Thyroid gland (tissue), 7 donors: ENCODE measurements around the genes NRDC, PRPF38A and NDC1.

- PRO-cap, 2 experiments, result no peak in any of the 2 experiments
- RAMPAGE, long total RNA, 5 experiments, result no peak in any of the 5 experiments
These were observed 4.8 kb downstream of the OSBPL9 start for GRCh38 chr1:51621644-51622198.

DNA sequence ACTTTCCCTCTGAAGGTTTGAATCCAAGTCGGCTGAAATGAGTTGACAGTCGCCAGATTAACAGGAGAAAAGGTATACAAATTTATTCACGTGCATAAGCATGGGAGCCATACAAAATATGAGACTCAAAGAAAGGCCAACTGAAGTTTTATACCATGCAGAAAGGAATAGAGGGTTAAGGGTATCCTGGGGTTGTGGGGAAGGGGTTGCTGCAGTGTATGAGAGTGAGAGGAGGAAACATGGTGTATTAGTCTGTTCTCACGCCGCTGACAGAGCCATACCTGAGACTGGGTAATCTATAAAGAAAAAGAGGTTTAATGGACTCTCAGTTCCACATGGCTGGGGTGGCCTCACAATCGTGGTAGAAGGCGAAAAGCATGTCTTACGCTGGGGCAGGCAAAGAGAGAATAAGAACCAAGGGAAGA is 17.6 kb downstream of the OSBPL9 start:
- PRO-cap, 2 experiments, result no peak in any of the 2 experiments
- RAMPAGE, long total RNA, 5 experiments, result no peak in any of the 5 experiments

DNA sequence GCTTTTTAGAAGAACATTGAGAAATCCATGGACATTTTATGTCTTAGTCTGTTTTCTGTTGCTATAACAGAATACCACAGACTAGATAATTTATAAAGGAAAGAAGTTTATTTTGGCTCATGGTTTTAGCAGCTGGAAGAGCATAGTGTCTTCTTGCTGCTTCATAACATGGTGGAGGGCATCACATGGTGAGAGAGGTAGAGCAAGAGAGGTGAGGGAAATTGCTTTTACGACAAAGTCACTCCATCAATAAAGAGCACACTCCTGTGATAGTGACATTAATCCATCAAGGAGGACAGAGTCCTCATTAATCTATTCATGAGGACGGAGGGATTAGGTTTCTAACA is 26.0 kb downstream of the OSBPL9 start:
- PRO-cap, 2 experiments, result peak in 1 of 2 experiments; most common plus-strand start position 120 of the sequence (in 1)
- RAMPAGE, long total RNA, 5 experiments, result no peak in any of the 5 experiments

DNA sequence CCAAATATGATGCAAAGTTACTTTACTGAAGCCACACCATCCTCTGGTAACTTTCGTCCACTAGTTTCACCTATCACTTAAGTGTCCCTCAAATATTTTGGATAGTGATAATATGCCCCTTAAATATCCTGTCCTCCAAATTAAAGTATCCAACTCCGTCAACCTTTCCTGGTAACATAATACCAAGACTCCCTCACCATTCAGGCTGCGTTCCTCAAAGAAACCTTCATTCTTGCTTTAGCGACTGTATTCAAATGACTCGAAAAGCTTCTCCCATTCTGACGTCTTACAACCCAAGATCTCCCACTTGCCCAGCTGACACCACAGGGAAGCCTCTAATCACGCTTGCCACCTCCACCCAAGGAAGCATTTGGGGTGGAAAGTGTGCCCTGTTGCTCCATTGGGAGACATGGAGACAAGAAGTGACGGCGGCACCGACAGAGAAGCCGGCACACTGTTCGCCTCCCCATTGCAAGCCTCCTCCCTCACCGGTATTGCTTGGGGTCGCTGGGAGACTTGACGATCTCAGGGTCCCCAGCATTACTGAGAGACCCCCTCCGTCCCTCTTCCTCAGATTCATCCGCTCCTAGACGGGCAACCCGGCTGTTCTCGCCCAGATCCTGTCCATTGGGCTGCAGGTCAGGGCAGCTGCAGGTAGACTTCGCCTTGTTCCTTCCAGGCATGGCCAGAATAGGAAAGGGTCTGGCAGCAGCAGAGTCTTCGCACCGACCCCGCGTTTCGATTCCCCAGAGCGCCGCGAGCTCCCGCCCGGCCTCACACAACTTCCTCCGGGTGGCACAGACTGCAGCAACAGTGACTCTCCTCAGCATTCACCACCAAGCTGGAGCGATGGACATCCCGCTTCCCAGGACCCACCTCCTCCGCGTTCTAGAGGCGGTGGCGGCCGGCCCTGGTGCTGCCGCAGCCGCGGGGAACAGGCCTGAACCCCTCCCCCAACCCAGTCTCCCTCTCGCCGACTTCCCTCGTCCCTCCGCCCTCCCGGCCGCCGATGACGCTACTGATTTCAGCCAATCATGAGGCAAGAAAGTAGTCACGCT is at the start of gene NRDC:
Gene NRDC (minus strand): TSS at position 942 of the 1,058 bp plus-strand sequence.
- PRO-cap, 2 experiments, result peak in 2 of 2 experiments; most common plus-strand start position 688 of the sequence (in 2); most common minus-strand start position 567 of the sequence (in 1)
- RAMPAGE, long total RNA, 5 experiments, result start-site peak on the minus strand in 5 of 5 experiments, centred at positions 765 to 953 of the sequence, 27 to 903 reads per replicate

GRCh38 chr1:52305836-52306342 is 60.1 kb downstream of the CC2D1B start:
- PRO-cap, 2 experiments, result peak in 2 of 2 experiments; most common plus-strand start chr1:52306082 (in 2)
- RAMPAGE, long total RNA, 5 experiments, result no peak in any of the 5 experiments

- PRO-cap, 2 experiments, result peak in 2 of 2 experiments; most common plus-strand start chr1:52368559 (in 2); most common minus-strand start chr1:52368509 (in 1)
- RAMPAGE, long total RNA, 5 experiments, result no peak in any of the 5 experiments
These were observed 2.3 kb upstream of the CC2D1B start for GRCh38 chr1:52368310-52368714.

GRCh38 chr1:52404270-52405385 is at the start of gene PRPF38A:
PRPF38A (plus strand) TSS chr1:52404602.
- PRO-cap, 2 experiments, result peak in 2 of 2 experiments; most common plus-strand start chr1:52404602 (in 2); most common minus-strand start chr1:52404466 (in 1)
- RAMPAGE, long total RNA, 5 experiments, result start-site peak on the plus strand in 3 of 5 experiments, at chr1:52404597-52404626 at its widest, 38 to 181 reads per replicate

- PRO-cap, 2 experiments, result no peak in any of the 2 experiments
- RAMPAGE, long total RNA, 5 experiments, result no peak in any of the 5 experiments
These were observed 1.3 kb downstream of the ZYG11B start for GRCh38 chr1:52727552-52727908.

- PRO-cap, 2 experiments, result no peak in any of the 2 experiments
- RAMPAGE, long total RNA, 5 experiments, result no peak in any of the 5 experiments
These were observed 4.4 kb downstream of the ECHDC2 start for GRCh38 chr1:52917011-52917649.

- PRO-cap, 2 experiments, result no peak in any of the 2 experiments
- RAMPAGE, long total RNA, 5 experiments, result no peak in any of the 5 experiments
These were observed 22.6 kb downstream of the PODN start for GRCh38 chr1:53084363-53085180.

DNA sequence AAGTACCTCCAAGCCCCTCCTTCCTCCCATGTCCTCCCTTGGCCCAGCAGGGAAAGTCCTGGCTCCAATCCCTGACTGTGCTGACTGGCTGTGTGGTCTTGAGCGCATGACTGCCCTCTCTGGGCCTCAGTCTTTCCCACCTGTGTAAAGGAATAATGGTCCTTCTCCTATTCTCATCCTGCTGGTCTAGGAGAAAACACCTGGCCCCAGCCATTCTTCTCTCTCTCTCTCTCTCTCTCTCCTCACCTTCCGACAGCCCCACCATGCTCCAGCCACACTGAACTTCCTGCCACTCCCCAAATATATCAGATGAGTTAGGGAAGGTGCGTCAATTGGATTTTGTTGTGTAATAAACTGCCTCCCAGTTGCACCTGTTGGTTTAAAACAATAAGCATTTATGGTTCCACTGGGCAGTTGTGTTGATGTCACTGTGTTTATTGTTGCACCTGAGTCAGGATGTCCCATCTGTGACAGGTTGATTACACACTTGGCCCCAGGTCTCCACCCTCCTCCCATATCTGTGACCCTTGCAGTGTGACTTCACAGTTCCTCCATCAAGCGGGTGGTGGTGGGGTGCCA is 22.3 kb upstream of the LRP8 start:
- PRO-cap, 2 experiments, result no peak in any of the 2 experiments
- RAMPAGE, long total RNA, 5 experiments, result no peak in any of the 5 experiments

DNA sequence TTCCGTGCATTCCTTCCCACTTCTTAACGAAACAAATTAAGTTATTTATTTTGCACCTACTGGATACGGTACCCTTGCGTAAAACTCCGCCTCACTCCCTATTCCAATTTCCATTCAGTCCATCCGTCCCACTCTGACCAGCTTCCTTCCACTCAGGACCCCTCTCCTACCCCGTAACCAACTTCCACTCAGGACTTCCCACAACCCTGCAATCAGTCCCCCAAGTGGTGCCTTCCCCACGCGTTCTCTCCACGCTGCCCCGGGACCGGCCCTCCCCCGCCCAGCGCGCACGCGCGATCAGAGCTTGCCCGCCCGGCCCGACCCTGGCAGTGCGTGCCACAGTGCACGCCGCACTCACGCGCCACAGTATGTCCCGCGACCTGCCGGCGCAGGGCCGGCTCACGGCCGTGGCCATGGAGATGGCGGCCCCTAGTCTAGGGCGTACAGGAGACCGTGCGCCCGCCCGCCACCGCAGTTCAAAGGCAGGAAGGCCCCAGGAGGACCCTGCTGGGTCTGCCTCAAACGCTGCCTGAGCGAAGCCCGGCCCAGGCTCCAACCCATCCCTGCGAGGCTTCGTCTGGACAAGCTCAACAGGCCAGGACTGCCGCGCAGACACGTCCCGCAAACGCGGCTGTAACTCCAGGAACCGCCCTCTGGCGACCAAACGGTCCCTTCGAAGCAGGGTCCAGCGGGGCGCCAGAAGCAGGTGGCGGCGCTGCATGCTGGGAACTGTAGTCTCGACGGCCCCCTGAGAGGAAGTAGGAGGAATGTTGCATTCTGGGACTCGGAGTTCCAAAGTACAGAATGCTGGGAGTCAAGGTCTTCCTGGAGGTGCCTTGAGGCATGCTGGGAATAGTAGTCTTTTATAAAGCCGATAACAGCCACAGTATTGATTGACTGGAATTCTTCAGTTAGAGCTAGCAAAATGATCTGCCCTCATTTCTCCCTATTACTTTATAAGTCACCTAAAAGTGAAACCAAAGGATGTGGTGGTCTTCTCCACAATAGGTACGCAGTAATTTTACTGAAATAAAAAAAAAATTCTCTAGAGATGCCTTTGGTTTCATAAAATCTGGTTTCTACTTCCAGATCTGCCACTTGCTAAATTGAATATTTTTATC is at the start of gene NDC1:
Gene NDC1 (minus strand): TSS at position 450 of the 1,121 bp plus-strand sequence.
- PRO-cap, 2 experiments, result peak in 2 of 2 experiments; most common minus-strand start position 655 of the sequence (in 2)
- RAMPAGE, long total RNA, 5 experiments, result start-site peak on the minus strand in 1 of 5 experiments, centred at position 468 of the sequence, 31 reads per replicate

DNA sequence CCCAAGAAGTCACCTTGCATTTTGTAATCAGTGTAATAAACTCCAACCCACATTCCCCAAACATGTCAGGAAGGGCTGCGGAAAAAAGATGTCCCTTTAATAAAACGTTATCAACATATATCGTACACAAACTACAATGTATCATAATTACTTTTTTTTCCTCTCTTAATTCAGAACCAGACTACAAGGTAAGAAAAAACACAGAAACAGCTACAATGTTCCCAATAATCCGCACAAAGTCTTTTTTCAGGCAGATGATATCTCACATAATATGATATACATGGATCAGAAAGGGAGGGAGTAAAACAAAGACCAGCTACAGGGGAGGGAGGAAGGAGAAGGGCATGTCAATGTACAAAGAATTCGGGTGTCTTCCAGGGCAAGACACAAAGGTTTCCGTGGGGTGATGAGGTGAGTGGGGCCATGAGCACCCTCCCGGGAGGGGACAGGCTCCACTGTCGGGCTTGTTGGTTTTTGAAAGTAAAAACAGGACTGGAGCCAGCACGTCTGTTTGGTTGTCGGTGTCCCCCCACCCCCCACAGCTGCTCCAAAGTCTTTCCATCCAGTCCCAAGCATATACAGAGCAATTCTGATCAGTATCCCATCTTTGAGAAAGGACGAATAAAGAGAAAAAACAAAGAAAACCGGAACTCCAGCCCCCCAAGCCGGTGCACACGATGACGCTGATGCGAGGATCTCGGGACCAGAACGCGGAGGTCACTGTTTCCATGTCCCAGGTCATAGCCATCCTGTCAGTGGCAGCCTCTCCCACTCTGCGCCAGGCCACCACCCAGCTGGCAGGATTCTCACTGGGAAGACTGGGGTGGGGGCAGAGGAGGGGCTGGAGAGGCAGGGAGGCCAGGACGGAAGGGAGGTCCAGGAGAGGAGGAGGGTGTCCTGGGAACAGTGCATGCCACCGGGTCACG is 25.7 kb downstream of the MRPL37 start:
- PRO-cap, 2 experiments, result no peak in any of the 2 experiments
- RAMPAGE, long total RNA, 5 experiments, result start-site peak on the minus strand in 1 of 5 experiments, centred at position 715 of the sequence, 6 reads per replicate

GRCh38 chr1:54230865-54231453 is 31.0 kb downstream of the MRPL37 start:
- PRO-cap, 2 experiments, result no peak in any of the 2 experiments
- RAMPAGE, long total RNA, 5 experiments, result no peak in any of the 5 experiments

GRCh38 chr1:54238846-54239410 is 39.0 kb downstream of the MRPL37 start:
- PRO-cap, 2 experiments, result no peak in any of the 2 experiments
- RAMPAGE, long total RNA, 5 experiments, result start-site peak on the minus strand in 1 of 5 experiments, at chr1:54239146-54239195 at its widest, 8 reads per replicate

- PRO-cap, 2 experiments, result peak in 1 of 2 experiments; most common plus-strand start chr1:54279398 (in 1)
- RAMPAGE, long total RNA, 5 experiments, result no peak in any of the 5 experiments
These were observed 79.0 kb downstream of the MRPL37 start for GRCh38 chr1:54278514-54279725.

- PRO-cap, 2 experiments, result no peak in any of the 2 experiments
- RAMPAGE, long total RNA, 5 experiments, result no peak in any of the 5 experiments
These were observed 85.2 kb downstream of the MRPL37 start for GRCh38 chr1:54285161-54285580.

DNA sequence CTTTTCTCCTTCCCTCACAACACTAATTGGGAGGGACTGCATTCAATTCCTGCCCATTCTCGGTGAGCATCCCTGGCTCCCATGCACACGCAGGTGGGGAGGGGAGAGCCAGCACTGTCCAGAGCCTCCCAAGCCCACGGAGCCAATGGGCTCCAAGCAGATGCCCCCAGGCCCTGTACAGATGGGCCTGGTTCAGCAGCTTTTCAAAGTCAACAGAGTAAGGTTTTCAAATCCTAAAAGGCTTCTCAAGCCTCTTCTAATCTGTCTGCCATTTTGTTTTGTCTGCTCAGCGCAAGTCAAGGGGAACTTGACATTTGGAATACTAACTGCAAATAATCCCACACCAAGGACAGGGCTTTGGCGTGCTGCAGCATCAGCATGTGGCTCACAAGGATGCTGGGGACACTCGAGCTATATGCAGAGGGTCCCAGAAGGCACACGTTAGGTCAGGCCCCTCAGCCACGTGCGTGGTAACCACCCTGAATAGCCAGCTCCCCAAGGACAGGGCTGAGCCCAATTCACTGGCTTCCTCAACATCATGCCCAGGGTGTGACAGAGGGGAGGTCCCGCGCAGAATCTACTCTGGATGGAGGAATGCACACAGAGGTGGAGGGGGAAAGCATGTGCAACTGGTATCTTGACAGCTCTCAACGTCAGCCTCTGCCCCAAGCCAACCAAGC is 136.6 kb downstream of the MRPL37 start:
- PRO-cap, 2 experiments, result no peak in any of the 2 experiments
- RAMPAGE, long total RNA, 5 experiments, result no peak in any of the 5 experiments

DNA sequence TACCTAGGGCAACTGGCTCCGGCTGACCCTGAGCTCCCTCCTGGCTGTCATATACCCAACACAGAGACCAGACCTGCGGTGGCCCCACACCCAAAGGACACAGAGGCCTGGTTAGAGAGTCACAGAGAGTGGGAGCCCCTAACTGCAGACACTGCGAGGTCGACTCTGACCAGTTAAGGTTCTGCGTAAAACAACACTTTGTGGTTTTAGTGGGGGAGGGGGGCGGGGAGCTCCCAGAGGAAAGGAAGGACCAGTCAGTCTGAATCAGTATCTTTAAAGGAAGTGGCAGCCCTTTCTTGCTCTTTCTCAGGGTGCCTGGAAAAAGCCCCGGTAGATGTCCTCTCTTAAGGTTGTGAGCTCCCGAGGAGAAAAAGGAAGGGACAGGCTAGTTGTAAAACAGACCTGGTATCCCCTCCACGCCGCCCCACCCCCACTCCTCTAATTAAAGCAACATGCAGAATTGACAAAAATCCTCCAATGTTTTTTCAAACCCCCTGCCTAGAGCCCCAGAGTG is 144.2 kb upstream of the ACOT11 start:
- PRO-cap, 2 experiments, result peak in 1 of 2 experiments; most common plus-strand start position 267 of the sequence (in 1)
- RAMPAGE, long total RNA, 5 experiments, result no peak in any of the 5 experiments

DNA sequence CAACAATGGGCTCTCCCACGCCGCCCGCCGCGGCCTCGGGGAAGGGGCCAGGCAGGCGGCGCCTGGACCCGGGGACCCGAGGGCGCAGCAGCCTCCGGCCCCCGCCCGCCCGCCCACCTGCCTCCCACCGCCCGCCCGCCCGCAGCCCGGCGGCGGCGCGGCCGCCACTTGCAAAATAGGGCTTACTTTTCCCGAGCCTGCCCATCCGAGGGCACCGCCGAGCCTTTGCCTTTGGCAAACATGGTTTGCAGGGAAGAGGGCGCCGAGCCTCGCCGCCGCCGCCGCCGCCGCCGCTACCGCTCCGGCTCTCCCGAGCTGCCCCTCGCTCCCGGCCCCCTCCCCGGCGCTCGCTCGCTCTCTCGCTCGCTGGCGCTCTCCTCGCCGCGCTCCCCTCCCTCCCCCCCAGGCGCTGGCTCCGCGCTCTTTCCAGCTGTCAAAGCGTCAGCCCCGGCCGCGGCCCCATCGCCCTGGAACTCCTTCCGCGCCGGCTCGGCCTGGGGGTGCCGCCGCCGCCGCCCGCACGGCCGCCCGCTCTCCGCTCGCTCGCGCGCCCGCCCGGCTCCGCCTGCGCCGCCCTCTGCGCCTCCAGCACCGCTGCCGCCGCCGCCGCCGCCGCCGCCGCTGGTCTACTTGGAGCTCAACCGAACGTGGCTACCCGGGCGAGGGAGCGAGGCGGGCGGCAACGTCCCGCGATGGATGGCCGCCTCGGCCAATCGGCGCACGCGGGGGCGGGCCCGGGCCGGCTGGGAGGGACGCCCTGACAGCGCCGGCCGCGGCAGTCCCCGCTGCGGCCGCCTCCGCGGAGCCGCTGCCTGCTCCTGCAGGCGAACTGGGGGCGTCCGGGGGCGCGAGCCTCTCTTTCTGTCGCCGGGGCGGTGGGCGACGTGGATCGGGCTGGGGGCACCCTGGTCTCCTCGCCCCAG is 142.0 kb upstream of the ACOT11 start:
- PRO-cap, 2 experiments, result peak in 2 of 2 experiments; most common plus-strand start position 778 of the sequence (in 2); most common minus-strand start position 628 of the sequence (in 2)
- RAMPAGE, long total RNA, 5 experiments, result no peak in any of the 5 experiments